Metastatic Pancreatic Carcinoma in the Ovary (tissue), 1 donor: ENCODE measurements around a stretch of chr3.

DNA sequence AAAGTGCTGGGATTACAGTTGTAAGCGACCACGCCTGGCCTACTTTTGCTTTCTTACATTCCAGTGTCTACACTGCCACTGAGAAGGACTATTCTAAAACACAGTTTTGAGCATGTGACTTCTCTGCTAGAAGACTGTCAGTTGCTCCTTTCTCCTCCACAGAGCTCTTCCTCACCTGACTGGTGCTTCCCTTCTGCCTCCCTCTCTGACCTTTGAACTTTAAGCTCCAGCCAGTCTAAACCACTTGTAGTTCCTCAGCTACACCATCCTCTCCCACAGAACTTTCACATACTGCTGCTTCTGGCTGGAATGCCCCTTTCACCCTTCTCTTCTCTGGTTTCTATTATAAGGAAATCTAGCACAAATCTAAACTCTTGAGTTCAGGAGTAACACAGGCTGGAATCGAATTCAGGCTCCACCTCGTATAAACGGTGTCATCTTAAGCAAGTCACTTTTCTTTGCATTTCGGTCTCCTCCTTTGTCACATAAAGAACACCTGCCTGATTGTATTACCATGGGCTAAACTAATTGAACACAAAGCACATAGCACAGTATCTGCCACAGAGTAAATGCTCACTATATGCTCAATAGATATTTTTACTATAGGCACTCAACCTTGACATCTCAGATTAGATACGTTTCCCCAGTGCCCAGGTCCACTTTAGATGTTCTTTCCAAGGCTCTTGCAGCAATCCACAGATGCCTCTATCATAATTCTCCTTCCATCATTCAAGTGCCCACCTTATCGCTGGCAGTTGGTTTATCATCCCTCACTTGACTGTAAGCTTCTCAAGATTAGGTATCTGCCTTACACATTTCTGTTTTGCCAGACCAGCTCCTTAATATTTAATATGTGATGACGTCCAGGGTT is 8.9 kb downstream of the NCEH1 start:
- PRO-cap, result no peak

- PRO-cap, result no peak
Observed at GRCh38 chr3:172760072-172760363, 9.5 kb downstream of the ECT2 start.

DNA sequence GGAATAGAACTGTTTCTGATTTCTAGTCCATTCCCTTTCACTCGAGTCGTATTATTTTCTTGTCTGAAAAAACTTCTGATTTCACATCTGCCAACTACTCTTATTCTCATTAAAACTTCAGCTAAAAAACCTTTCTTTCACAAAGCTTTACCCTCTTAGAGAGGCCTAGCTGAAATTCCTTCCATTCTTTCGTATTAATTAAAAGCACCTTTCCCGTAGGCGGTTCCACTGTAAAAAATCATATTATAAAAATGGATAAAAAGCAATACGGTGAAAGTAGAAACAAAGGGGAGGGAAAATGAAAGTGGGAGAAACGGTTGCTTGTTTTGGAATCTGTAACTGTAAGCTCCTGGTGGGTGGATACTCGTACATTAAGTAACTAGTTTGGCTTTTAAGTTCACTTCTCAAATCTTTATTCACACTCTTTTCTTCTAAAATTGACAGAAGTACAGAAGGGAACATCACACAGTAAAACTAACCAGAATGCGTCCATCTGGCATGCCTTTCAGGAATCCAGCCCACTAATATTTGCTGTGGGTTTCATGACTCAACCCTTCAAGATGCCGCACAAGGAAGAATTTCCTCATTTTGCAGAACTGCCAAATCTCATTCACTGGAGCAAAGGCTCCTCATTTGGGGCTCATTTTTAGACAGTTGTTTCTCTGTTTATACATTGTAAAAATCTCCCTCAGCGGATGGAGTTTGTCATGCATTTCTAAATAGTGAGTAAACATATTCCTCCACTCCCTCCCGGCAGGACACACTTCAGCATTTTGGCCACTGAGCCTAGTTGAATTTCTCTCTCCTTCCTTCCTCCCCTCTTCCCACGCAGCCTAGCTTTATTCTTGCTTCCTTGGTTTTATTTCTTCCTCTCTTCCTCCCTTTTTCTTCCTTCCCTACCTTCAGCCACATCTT is 419.6 kb upstream of the NAALADL2 start:
- PRO-cap, result no peak

DNA sequence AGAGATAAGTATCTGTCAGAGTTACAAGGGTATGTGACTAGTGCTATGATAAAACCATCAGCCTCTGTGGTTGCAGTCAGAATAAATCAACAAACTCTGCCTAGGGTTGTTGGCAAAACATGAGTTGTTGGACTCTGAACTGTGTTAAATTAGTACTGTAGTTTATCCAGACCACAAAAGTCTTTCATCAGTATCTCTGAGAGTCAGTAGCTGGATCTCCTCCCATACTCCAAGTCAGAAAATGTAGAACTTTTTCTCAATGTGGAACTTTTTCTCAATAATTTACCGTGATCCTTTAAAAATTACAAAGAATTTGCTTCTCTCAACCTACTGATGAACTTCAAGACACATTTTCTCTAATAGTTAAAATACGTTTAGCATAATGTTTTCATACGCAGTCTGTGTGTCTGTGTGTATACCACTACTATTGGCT is 918.5 kb downstream of the NAALADL2 start:
- PRO-cap, result no peak

- PRO-cap, result no peak
Observed at GRCh38 chr3:176326618-176327488, 870.4 kb downstream of the TBL1XR1 start.

GRCh38 chr3:176360511-176360893 is 836.8 kb downstream of the TBL1XR1 start:
- PRO-cap, result no peak

DNA sequence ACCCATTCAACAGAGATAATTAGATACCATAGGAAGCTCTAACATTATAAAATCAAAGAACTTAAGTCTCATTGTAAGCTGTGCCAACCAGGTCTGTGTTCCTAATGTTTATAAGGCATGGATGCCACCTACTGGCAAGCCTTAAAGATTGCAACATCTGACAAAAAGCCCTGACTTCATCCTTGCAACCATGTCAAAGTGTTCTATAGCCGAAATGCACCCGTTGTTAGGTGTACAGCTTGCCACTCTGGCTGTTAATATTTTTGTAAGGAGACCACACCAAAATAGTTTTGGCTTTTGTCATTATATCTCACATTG is 258.3 kb downstream of the TBL1XR1 start:
- PRO-cap, result no peak

- PRO-cap, result no peak
Observed at GRCh38 chr3:177084560-177085033, 112.7 kb downstream of the TBL1XR1 start.

GRCh38 chr3:177120179-177120776 is 77.0 kb downstream of the TBL1XR1 start:
- PRO-cap, result no peak

DNA sequence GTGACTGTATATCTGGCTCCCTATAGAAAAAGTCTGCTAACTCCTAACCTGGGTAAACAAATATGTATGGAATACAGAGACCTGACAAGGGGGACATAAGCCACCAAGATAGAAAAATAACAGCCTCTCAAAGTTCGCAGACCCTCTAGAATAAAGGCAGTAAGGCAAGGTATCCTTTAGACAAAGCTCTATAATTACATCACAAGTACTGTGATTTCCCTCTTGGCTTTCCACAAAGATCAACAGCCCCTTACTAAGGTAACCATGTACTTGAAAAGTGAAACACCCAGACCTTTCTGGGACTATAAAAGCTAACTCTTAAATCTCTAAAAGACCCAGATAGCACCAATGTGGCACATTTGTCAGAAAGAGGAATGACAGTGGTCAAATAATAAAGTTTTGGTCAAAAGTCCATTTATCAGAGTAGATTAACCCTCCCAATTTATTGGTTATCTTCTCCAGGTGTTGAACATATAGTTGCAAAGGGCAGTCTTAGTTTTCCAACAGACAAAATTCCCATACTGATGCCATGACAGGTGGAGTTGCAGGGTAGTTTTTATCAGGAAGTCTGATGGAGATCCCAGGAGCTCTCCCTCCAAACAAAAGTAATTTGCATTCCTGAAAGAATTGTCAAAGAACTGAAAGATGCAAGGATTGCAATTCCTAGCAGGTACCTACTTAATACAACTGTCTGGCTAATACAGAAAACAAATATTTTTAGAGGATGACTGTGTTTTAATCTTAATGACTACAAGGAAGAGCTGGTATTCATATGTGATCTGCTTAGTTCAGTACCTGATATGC is 51.7 kb downstream of the TBL1XR1 start:
- PRO-cap, result no peak

- PRO-cap, result no peak
Observed at GRCh38 chr3:177237089-177237480, 39.8 kb upstream of the TBL1XR1 start.

DNA sequence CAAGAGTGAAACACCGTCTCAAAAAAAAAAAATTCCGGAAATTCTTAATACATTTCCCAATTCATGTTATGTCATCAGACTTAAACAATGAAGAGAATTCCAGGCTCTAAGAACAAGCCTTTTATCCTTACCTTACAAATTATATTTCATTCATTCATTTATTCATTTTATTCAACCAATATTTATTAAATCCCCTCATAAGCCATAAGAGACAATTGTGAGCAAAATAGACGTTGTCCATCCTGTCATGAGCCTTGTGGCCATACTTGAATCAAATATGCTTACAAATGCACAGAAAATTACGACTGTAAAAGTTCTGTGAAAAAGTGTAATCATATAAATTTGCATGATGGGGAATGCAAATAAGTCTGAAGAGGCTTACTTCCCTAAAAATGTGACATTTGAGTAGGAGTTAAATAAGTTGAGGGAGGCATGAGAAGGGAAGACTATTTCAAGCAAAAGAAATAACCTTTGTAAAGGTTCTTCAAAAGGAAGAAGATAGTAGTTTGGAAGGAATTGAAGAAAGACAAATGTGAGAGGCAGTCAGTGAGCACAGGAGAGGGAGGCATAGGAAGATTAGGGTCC is 49.5 kb upstream of the TBL1XR1 start:
- PRO-cap, result no peak

GRCh38 chr3:177515871-177516581 is 318.7 kb upstream of the TBL1XR1 start:
- PRO-cap, result no peak

GRCh38 chr3:177569964-177570231 is 372.6 kb upstream of the TBL1XR1 start:
- PRO-cap, result no peak

DNA sequence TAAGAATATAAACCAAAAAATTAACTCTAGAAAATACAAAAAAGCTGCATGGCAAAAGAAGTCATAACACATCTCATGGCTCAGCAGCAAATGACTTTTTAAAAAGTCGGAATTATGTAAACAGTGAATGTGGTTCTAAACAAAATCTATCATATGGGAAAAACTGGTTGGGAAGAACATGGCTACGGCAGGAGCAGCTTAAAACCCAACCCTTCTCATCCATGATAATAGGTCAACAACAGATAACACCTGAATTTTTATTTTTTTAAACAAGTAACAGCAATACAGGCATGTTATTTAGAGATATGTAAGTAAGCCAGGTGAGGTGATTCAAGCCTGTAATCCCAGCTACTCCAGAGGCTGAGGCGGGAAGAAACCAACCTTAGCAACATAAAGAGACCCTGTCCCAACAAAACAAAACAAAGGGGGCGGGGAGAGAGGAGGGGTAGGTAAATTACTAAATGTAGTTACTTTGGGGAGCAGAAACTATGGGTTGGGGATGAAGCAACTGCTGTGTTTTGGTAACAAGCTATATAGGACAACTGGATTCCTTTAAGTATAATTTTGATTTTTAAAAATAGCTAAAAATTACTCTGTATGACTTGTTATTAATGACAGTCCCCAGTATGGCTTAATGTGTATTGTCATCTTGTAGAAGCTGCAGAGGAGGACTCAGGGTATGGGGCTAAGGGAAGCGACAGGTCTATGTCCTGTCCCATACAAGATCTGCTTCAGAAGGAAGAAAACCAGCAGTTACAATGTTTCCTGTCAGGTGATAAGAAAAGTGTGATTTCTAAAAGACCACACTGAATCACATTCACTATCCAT is 46.9 kb downstream of the GNB4 start:
- PRO-cap, result no peak

DNA sequence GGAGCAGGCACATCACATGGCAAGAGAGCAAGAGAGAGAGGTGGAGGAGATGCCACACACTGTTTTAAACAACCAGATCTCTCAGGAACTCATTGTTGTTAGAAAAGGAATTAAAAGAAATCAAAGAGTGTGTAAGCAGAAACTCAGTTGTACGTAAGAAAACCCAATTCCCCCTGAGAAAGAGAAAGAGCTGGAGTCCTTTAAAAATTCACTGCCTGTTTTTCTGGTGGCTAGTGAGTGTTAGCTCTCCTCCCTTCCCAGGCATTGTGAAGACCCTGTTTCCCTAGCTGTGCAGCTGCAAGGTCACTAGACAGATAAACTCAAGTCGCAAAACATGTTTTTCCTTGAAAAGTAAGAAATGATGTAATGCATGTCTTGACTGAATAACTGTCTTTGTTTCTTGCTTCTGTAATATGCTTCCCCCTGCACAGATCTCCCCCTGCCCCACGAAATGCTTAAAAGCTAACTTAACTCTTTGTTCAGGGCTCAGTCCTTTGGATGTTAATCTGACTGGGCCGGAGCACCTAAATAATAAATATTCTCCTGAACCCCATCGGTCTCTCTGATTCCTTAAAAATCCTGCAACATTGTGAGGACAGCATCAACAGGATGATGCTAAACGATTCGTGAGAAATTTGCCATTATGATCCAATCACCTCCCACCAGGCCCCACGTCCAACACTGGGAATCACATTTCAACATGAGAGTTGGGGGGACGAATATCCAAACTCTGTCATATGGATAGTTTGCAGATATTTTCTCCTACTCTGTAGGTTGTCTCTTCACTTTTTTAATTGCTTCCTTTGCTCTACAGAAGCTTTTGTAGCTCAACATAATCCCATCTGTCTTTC is 22.7 kb downstream of the NDUFB5 start:
- PRO-cap, result no peak

- PRO-cap, result no peak
Observed at GRCh38 chr3:179653784-179654102, 903 bp downstream of the USP13 start.

- PRO-cap, result no peak
Observed at GRCh38 chr3:179661825-179662271, 9.0 kb downstream of the USP13 start.

GRCh38 chr3:180609803-180610966 is 8.2 kb downstream of the TTC14 start:
- PRO-cap, result no peak

- PRO-cap, result no peak
Observed at GRCh38 chr3:180870720-180871208, 41.7 kb upstream of the FXR1 start.